Bronchus (tissue), 1 donor: ENCODE measurements around a stretch of chr1.

GRCh38 chr1:196944593-196944792 is 955 bp downstream of the CFHR2 start:
- PRO-cap, result no peak

GRCh38 chr1:197146767-197147357 is 393 bp upstream of the ASPM start:
- PRO-cap, result bidirectional peak, plus-strand start at chr1:197146808, minus-strand start at chr1:197146572

- PRO-cap, result no peak
Observed at GRCh38 chr1:197222142-197222819, 21.2 kb upstream of the ZBTB41 start.

- PRO-cap, result no peak
Observed at GRCh38 chr1:197355177-197355813, 87.2 kb downstream of the CRB1 start.

DNA sequence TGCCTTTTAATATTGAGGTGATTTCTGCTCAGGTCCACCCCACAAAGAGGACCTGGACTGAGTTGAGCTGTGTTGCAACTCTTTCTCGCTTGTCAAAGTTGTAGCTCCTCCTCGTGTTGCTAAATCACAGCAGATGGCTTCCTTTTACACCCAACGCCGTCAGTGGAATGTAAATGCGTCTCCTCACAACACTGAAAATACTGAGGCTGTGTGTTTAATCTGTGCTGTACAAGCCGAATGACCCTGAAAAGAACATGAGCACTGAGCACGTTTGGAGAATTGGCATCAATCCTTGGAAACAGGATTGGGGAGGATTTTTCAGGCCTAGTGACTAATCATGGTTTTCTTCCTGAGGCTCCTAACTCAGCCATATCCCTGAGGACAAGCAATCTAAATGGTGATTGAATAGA is 196.0 kb downstream of the CRB1 start:
- PRO-cap, result no peak

DNA sequence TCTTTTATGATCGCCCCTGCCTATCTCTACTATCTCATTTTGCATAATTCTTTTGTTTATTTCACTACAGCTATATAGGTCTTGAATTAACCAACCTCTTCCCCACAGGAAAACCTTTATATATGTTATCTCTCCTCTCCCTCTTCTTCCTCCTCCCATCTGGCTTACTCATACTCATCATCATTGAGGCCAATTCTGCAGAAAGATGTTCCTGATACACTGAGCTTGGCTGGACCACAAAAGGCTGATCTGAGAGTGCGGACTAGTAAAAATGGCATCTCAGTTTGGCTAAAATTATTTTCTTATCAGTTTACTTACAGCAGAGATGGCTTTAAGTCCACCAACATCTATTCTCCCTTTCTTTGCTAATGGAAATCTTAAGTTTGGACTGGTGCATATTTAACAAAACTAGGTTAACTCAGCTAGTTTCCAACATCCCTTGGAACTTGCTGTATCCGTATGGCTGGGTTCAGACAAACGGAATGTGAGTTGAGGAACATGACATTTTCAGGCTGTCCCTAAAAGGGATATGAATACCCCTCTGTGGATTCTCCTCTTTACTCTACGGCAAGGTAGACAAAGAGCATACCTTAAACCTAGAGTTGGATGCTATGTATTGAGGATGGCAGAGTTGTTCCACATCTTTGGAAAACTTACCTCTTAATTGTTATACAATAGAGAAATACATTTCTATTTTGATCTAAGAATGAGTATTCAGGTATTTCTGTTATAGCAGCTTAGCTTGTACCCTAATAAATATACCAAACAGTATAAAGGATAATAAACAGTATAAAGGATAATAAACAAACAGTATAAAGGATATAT is 175.2 kb downstream of the DENND1B start:
- PRO-cap, result no peak

DNA sequence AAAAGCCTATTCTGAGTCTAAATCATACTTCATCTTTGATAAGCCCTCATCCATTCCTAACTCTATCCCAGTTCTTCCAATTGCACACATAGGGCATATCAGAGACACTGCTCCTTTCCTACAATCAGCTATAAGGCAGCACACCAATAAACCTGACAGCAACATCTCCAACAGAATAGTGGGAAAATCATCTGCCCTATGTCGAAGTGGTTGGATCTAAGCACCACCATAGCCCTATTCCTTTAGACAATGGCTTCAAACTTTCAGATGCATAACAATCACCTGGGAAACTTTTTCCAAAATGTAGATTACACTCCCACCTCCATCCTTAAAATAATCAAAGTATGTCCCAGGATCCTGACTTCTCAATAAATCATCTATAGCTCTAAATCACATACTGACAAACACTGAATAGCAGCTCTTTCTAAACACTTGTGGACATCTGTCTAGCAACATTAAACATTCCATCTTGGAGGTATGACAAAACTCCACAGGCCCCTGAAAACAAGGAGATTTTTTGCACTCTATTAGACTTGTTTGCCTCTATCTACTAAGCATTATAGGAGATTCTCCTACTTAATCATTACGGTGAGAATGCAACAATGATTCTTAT is 38.1 kb downstream of the DENND1B start:
- PRO-cap, result no peak

- PRO-cap, result unidirectional peak, minus-strand start at chr1:197995772
Observed at GRCh38 chr1:197995518-197996097, 78.4 kb downstream of the LHX9 start.

- PRO-cap, result no peak
Observed at GRCh38 chr1:198165975-198166235, 9.1 kb downstream of the NEK7 start.

DNA sequence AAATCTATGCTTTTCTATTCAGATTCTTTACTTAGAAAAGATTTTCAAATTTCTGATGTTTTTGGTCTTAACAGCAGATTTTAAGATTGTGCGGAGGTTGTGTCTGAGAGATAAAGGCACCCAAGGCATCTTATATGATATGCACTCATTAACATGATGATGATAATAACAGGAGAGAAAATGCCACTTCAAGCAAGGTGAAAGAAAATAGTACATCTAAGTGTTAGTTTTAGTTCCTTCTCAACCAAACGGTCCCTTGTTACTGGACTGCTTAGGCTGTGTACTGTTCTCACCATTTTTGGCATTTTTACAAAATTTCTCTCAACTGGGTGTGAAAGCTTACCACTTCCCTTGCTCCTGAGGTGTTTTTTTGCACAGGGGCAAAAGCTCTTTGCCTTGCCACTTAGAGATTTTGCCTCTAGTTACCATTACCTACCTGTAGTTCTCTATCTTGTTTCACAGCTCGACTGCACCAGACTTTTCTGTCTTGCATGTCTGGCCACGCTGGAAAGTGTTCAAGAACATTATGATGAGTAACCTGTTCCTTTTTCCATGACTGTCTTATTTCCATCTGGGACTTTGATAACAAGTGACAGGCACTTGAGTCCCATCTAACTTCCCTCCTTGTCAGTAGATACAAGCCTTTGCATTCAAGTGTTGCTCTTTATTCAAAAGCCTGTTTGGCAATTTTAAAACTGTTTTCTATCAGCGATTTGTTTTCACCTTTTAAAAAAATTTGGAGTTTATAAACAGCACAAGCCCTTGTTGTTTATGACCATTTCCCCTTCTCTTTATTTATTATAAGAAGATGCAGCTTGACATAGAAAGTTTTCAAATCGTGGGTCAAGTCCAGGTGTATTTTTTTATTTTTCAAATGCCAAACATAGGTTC is 10.7 kb downstream of the NEK7 start:
- PRO-cap, result no peak

GRCh38 chr1:198193551-198194300 is 36.9 kb downstream of the NEK7 start:
- PRO-cap, result no peak

GRCh38 chr1:198278684-198279368 is 122.0 kb downstream of the NEK7 start:
- PRO-cap, result no peak

DNA sequence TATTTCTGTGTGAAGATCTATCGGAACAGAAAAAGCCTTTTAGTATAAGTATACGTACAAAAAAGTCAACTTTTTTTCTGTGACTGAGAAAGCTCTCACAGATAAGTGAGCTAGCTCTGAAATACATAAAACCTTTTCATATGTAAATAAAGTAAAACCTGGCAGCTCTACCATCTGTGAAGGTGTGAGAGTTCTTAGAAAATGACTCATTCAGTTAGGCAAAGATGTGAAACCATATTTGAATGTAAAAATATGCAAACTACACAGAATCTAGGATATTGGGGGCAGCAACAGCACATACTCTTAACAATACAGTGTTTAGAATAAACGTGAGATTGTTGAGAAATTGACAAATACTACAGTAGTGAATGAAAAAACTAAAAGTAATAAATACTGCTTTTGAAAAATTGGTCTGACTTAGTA is 19.9 kb downstream of the ATP6V1G3 start:
- PRO-cap, result no peak

GRCh38 chr1:198620206-198620736 is 18.6 kb upstream of the PTPRC start:
- PRO-cap, result no peak

- PRO-cap, result no peak
Observed at GRCh38 chr1:198713576-198713920, 74.7 kb downstream of the PTPRC start.

DNA sequence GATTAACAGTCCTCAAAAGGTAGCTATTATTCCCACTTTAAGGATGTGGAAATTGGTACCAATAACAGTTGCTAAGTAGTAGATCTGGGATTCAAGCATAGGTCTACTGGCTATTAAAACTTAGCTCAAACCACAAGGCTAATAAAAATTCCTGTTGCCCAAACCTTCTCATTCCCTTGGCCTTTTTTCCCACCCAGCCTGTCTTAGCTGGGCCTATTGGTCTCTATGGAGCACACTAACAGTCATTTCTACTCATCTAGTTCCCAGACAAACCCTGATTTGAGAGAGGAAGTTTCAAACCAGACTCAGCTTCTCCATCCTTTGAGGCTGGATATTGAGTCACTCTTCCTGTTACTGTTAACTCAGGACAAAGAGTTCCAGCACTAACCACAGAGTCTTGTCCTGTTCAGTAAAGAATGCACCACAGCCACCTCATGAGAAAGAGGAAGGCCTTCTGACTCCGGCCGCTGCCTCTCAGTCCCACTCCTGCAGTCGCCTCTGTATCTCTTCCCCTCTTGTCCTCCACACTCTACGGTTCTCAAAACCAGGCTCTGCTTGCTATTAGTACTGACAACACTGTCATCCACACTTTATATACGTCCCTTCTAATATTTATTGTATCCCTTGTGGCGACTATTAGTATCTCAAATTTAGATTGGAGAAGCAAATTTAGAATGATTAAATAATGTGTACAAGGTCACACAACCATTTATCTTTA is 137.8 kb downstream of the PTPRC start:
- PRO-cap, result no peak

- PRO-cap, result no peak
Observed at GRCh38 chr1:199448784-199449059, 578.8 kb upstream of the NR5A2 start.

- PRO-cap, result no peak
Observed at GRCh38 chr1:200040007-200040960, 12.8 kb downstream of the NR5A2 start.

DNA sequence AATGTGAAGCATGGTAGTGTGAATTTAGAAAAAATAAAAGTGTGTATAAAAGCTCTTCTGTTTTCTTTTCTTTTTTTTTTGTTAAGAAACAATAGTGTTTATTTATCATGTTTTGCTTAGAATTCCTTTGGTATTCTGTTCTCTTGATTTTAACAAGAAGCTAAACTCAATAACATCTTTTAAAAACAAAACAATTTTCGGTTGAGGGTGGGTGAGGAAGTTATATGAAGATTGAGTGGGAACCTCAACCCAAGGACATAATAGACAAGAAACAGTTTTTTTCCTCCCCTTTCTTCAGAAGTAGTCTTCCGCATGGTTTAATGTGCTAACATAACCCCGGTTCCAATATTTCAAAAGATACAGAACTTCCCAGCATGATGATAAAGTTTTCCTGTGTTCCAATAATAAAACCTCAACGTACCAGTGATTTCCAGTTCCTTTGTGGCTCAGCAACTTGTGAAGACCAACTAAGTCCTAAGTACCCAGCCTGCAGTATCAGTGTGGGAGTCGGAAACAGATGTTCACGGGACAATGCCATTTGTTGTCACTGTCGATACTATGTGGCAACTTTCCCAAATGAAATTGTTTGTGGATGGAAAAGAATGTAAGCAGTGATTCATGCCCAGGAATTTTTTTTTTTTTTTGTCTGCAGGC is 48.4 kb downstream of the NR5A2 start:
- PRO-cap, result no peak

- PRO-cap, result unidirectional peak, plus-strand start at chr1:200730108
Observed at GRCh38 chr1:200729903-200730173, 8.9 kb upstream of the CAMSAP2 start.